Hematopoietic multipotent progenitor cell (in vitro differentiated cells): ENCODE measurements around a stretch of chr1.

- CAGE, long polyA plus RNA, result no peak
Observed at GRCh38 chr1:30749445-30750387, 7.9 kb downstream of the LAPTM5 start.

DNA sequence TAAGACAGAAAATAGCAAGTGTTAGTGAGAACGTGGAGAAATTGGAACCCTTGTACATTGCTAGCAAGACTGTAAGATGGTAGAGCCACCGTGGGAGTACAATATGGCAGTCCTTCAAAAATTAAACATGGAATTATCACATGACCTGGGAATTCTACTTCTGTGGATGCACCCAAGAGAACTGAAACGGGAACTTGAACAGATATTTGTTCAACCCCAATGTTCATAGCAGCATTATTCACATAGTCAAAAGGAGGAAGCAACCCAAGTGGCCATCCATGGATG is 22.7 kb upstream of the LAPTM5 start:
- CAGE, long polyA plus RNA, result no peak

DNA sequence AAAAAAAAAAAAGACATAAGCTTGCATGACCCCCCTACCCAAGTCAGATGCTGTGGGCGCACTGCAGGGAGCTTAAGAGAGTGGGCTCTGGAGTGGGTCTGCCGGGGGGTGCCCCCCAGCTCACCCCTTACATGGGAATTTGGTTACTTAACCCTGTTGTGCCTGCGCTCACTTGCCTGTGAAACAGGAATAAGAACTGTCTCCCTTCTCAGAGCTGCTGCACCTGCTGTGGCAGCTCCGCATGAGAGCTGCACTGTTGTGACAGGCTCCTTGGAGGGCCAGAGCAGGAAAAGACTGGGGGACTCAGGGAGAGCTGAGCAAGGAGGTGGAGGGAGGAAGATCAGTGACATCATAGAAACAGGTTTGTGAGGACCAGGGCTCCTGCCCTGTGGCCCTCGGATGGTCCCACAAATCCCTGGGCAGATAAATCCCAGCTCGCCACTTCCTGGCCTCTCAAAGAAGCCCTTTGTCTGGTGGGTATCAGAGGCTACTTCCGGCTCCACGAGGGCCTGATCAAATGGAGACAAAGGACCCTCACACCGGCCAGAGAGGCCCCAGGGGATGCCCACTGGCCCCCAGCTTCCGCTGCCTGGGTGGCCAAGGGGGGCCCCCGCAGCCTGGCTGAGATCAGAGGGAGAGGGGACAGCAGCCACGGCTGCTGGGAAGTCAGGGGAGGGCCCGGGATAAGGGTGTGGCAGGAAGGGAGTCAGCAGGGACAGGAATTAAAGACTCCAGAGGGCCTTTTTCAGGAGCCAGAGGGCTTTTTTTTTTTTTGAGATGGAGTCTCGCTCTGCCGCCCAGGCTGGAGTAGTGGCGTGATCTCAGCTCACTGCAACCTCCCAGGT is 28.9 kb upstream of the LAPTM5 start:
- CAGE, long polyA plus RNA, result no peak

GRCh38 chr1:30823063-30823550 is 65.5 kb upstream of the LAPTM5 start:
- CAGE, long polyA plus RNA, result no peak

DNA sequence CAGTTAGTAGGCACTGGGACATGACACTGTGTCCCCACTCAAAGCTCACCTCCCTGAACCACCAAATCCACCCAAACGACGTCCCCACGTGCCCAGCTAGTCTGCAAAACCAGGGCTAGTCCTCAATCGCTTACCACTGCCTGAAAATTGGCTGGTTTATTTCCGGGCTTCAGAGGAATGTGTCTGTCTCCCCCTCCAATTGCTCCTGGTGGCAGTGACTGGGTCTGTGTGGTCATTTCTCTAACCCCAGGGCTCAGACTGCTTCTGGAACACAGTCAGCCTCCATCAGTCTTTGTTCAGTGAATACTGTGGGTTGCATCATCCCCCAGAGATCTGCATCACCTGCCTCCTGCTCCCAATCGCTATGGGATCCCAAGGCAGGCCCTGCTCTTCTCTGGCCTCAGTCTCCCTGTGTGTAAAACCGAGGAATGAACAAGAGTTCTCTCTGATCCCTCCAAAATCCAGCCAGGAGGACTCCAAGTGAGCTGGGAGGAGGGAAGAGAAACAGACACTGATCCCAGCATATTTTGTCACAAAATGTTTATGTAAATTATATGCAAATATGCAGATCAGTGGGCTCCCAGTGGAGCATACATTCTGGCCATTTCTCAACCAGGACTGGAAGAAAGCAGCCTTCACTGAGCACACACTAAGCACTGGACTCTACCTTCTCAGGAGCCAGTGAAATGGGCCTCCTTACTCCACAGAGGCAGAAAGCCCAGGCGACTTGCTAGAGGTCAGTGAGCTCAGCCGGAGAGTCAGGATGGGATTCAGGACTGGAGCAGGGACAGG is 20.9 kb downstream of the SDC3 start:
- CAGE, long polyA plus RNA, result no peak

- CAGE, long polyA plus RNA, result no peak
Observed at GRCh38 chr1:30911152-30911546, 2.6 kb upstream of the SDC3 start.

DNA sequence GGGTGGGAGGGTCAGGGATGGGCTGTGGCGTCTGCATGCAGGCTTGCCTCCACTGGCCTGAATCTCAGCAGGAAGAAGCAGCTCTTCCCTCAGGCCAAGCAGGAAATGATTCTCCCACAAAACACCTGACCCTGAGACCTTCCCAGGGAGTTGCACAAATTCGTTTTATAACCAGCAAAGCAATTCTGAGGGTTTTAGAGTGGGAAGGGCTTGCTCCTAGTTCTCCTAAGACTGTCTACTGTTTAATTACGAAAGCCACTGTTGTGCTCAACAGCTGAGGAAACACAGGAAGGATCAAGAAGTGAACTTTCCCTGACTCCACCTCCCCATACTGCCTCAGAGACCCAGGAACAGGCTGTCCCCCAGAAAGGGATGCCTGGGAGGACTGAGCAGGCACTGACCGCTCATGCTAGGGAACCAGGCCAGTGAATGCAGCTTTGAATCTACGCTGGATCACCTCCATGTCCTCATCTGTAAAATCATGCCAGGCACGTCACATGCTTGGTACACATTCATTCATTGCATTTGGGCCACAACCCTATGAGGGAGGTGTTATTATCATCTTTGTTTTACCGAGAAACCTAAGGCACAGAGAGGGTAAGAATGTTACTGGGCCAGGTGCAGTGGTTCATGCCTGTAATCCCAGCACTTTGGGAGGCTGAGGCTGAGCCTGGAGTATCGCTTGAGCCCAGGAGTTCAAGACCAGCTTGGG is 37.1 kb upstream of the PUM1 start:
- CAGE, long polyA plus RNA, result no peak

DNA sequence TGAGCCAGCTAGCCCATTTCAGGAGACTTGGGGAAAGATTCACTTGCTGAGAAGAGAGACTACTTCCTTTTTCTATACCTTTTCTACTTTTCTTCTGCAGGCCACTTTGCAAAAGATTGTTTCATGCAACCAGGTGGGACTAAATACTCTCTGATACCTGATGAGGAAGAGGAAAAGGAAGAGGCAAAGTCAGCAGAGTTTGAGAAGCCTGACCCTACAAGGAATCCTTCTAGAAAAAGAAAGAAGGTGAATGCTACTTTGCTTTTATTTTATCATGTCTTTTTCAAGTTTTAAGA is 24.2 kb downstream of the FABP3 start:
- CAGE, long polyA plus RNA, result no peak

DNA sequence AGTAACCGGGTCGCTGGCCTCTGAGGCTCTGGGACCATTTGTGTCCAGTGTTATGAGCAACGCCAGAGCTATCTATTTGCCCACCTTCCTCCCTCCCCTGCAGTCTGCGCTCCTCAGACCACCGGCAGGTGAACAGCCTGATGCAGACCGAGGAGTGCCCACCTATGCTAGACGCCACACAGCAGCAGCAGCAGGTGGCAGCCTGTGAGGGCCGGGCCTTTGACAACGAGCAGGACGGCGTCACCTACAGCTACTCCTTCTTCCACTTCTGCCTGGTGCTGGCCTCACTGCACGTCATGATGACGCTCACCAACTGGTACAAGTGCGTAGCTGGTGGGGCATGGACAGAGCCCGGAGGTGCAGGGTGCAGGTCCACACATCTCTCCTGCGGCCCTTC is 19.8 kb downstream of the SERINC2 start:
- CAGE, long polyA plus RNA, result no peak

DNA sequence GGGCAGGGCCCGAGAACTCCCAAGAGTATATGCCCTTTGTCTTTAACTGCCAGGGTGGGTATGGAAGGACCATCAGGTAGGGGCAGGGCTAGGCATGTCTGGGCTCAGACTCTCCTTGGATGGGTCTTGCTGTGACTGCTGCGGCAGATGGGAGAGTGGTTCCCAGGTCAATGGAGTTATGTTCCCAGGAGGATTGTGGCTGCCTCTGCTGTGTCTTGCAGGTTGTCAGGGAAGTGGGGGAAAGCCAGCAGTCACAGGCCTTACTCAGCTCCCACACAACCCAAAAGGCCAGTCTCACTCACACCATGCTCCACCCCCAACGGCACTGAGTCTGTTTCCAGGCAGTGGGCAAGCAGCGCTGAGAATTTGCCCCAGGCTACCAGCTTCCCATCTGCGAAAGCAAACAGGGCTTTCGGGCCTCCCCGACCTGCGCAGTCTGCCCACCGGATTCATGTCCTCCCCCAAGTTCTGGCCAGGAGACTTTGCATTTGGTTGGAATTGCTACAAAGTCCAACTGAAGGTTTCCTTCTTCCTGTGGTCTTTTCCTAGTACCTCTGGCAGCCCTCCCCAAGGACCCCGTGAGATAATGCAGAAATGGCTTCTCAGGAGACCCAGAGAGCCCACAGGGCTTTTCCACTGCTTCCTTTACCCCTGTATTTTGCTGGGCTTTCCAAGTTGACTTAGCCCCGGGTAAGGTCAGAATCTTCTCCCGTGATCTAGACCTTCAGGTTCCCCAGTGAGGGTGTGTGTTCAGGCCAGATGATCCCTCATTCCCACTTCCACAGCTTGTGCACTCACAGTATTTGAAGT is 64.5 kb downstream of the SERINC2 start:
- CAGE, long polyA plus RNA, result no peak

DNA sequence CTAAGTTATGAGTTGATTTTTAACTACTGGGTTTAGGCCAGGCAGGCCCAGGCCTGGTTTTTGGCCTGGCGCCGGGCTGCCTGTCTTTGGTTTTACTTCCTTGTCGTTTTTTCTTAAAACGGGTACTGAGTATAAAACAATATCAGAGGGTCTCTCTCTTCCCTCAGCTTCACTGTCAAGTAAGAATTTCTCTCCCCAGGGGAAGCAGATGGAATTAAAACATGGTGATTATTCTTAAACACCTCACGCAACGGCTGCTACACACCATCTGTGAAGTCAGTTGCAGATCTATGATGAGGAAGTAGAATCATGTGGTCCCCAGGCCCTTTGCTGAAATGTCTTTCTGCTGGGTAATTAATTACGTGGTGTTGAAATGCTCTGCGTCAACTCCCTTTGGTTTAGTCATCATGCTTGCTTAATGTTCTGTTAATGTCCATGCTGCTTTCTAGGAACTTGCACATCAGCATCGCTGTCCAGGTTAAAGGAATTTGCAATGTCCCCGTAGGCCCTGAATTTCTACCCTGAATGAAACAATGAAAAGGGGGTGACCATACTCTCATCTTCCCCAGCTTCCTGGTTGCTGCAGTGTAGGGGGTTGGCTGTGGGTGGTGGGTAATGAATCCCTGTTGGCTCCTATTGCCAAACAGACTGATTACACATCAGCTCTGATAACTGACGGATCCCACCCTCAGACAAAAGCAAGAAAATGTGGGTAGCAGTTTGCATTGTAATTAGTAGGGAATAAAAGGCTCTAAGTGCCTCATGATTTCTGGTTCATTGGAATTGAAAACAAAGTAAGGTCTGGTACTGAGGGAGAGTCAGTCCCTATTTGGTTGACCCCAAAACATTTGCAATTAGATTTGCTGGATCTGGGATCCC is 70.4 kb downstream of the SERINC2 start:
- CAGE, long polyA plus RNA, result no peak

DNA sequence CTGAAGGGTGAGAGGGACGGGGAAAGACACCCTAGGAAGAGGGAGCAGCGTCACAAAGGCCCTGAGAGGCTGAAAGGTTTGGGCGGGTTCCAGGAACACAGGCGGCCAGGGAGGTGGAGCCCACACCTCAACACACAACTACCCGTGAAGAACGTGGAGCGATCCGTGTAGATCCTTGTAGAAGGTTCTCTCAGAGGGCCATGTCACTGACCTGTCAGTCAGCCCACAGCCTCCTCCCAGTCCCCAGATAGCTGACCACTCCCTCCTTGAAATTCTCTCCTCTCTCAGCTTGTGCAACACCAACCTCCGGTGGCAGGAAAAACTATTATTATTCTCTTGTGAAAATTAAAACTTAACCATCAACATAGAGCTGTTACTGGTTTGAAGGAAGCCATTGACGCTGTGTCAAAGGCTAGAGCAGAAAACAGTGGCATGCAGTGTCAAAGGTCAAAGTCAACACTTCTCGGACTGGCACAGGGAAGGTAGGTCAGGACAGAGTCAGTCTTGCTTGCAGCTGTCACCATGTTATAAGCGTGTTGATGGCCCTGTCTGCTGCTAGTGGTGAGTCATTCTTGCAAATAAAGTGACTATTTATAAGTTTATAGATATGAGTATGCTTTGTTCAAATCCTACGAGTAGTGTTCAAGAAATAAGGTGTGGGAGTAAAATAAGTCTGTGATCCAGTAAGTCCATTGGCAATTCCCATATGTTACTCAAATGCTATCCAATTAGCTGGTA is 26.7 kb upstream of the TINAGL1 start:
- CAGE, long polyA plus RNA, result no peak

DNA sequence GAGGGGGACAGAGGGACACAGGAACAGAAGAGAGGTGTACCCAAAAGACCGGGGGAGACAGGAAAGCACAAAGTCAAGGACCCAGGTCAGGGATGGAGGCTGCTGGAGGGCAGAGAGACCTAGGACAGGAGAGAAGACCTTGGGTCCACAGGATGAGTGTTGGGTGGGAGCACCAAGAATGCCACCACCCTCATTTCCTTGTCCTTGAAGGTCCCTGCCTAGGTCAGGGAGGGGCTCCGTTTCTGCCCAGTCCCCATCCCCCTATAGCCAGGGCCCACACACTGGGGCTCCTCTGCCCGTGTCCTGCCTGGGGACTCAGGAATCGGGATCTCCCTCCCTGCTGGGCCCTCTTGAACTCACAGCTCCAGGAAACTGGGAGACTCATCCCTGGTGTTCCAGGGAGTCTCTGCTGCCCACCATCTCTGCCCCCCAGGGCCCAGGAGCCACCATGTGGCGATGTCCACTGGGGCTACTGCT is 424 bp downstream of the TINAGL1 start:
- CAGE, long polyA plus RNA, result no peak

DNA sequence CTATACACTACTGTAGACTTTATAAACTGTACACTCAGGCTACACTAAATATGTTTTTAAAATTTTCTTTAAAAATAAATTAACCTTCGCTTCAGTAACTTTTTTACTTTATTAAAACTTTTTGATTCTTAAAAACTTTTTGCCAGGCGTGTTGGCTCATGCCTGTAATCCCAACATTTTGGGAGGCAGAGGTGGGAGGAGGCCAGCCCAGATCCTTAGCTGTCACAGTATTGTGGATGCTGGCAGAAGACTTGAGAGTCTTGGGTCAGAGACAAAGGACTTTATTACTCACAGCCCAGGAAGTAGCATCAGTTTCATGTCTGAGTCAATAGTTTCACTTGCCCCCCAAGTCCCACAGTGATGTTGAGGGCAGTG is 11.8 kb upstream of the HCRTR1 start:
- CAGE, long polyA plus RNA, result no peak

DNA sequence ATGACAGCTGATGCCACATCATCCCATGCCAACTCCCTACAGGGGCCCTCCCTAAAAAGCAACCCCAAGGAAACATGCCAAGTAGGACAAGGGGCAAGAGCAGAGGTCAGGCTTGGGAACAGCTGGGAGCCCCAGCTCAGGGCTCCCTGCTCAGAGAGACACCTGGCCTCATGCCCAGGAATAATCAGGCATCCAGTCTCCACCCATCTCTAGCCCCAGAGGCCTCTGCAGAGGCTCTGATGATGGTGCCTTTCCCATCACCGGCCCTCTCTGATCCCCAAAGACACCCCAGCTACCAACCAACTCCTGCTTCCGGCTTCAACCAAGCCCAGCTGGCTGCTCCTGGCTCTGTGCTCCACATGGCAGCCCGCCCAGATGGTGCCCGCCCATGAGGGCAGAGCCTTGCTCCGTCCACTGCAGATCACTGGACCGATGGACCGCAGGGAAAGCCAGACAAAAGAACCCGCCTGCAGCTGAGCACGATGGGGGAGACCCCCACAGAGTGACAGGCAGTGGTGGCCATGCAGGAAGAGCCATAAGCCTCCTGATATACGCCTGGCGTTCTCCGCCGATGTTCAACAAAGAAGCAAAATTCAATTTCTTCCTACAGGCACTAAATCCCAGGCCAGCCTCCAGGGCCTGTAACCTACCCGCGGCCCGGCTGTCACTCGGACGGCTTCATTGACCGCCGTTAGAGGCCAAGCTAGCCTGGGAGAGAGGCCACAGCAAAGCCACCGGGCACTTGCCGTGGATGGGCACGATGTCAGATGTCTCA is 10.0 kb downstream of the ADGRB2 start:
- CAGE, long polyA plus RNA, result no peak

DNA sequence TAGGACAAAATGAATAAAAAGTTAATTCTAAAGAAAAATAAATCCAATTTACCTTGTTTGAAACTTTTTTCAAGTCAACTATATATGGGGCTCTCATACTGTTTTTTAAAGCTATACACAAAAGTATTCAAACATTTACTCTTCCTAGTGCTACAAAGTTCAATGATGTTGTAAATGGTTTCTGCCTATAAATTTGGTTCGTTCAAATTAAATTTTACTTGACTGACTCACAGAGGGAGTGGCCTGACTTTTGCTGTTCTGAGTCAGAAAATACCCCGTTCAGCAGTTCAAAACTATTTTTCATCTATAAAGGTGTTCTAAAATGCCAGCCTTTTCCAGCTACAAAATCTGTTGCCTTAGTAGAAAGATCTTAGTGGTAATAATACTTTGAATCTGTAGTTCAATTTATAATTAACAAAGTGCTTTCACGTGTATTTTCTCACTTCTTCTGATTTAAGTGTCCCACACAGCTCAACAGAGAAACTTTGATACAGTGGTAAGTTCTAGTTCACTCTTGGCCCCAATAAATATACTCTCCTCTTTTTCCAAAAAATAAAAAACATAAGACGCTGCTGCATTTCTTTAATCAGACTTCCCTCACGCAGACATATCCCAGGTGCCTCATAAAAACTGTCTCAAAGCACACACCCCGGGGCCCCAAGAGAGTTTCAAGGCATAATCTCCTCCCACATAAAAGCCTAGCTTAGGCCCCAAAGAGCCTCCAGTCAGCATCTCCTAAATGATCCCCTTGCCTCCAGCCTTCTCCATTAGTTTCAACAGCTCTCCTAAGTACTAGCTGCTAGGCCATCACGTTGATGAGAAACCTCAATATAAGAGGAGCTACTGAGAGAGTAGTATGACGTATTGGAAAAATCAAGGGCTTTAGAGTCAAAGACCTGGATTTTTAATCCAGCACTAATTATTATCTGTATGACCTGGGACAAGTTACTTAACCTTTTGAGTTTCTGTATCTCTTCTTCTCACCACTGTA is 3.2 kb downstream of the PTP4A2 start:
- CAGE, long polyA plus RNA, result no peak

GRCh38 chr1:31955863-31956532 is 17.8 kb upstream of the PTP4A2 start:
- CAGE, long polyA plus RNA, result start-site peak on the plus strand at chr1:31956259-31956271, 5 reads

DNA sequence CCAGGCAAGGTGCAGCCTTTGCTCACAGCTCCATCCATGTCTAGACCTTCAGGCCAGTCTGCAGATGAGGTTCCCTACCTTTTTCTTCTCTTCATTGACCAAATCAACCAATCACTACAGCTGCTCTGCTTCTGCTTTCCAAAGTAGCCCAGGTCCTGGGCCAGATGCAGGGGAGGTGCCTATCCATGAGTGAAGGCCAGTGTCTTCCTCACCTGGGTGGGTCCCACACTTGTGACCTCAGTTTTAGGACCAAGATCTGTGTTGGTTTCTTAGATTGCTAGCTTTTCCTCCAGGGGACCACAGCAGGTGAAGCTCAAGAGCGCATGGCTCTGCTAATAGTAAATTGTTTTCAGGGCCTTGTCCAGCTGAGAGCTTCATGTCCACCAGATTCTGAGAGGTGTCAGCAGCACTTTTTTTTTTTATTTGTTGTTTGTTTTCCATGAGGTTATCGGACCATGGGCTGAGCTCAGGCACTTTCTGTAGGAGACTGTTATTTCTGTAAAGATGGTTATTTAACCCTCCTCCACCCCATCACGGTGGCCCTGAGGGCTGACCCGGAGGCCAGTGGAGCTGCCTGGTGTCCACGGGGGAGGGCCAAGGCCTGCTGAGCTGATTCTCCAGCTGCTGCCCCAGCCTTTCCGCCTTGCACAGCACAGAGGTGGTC is 2.9 kb upstream of the CCDC28B start:
- CAGE, long polyA plus RNA, result no peak

DNA sequence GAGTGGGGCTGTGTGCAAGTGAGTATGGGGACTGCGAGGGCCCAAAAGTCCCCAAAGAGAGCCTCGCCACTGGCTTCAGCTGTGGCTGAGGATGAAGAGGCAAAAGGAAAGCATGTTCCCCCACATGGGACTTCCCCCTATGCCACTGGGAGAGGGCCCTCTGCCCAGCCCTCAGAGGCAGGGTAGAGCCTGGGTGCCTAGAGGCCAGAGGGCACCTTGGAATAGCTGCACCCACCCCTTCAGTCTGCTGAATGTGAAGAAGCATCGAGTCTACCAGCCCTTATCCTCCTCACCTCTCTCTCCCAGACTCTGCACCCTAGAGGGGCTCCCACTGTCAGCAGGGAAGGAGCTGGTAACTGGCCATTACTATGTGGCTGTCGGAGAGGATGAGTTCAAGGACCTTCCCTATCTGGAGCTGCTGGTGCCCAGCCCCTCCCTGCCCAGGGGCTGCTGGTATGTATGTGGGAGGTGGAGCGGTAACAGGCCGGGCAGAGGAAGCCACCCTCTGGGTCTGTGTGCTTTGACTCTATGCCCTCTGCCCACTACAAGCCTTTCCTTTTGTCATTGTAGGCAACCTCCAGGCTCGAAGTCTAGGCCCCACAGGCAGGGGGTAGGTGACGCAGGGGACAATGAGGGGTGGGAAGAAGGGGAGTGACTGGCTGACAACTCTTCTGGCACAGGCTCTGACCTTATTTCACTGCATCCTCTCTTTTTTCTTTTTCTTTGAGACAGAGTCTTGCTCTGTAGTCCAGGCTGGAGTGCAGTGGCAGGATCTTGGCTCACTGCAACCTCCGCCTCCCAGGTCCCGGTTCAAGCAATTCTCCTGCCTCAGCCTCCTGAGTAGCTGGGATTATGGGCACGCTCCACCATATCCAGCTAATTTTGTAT is 3.5 kb downstream of the DCDC2B start:
- CAGE, long polyA plus RNA, result no peak

- CAGE, long polyA plus RNA, result no peak
Observed at GRCh38 chr1:32215841-32216710, 6.1 kb downstream of the TMEM234 start.